ENCODE measurements around a stretch of chr15.

- PRO-cap: unidirectional peak, minus-strand start at chr15:94968300
Measured at GRCh38 chr15:94968074-94968404, 736.7 kb downstream of the MCTP2 start.

- PRO-cap: no peak
Measured at GRCh38 chr15:95259966-95260383, 1028.6 kb downstream of the MCTP2 start.

- PRO-cap: bidirectional peak, plus-strand start at chr15:95304396, minus-strand start at chr15:95304369; unidirectional peak, minus-strand start at chr15:95304732
Measured at GRCh38 chr15:95303737-95305003, 1026.3 kb upstream of the NR2F2 start.

- PRO-cap: no peak
Measured at GRCh38 chr15:95328984-95329941, 1001.2 kb upstream of the NR2F2 start.

DNA sequence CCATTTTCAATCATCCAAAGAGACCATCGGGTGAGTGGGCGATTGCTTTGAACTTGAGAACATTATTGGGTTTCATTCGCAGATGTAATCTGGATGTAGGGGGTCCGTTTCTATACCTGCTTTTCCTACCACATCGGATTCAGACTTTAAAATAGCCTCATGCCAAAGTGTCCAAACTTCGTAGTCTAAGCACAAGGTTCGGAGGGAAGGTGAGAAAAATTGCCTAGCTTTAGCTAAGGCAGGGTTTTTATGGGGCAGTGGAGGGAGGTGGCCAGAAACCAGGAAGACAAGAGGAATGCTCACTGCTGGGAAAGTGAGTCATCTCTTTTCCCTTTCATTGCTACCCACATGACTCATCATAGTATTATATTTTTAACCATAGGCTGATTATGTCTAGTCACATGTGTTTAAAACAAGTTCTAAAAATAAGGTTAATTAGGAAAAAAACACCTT, 773.1 kb upstream of the NR2F2 start:
- PRO-cap: no peak

DNA sequence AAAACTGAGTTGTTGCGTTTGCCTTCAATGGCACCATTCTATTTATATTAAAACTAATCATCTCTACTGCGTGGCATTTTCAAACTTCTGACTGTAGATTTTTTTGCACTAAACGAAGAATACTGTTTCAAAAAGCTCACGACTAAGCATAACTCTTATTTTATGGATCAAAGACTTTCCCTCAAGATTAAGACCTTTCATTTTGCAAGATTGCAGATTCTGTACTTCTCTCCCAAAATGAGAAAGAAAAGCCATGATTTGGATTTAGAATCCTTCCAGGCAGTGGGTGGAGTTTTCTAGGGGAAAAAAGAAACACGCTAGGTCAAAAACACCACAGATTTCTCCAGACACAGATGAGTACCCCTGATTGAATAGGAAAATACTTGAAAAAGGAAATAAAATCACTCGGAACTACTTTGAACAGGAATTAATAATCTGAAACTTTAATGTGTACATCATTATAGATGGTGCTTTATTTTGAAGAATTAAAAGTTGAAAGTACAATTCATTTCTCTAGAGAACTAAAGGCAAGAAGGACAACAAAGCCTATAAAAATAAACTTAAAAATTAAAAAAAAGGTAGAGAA, 617.1 kb upstream of the NR2F2 start:
- PRO-cap: no peak

- PRO-cap: unidirectional peak, plus-strand start at chr15:96171588
Measured at GRCh38 chr15:96171093-96171736, 159.3 kb upstream of the NR2F2 start.

GRCh38 chr15:96241429-96241825, 89.1 kb upstream of the NR2F2 start:
- PRO-cap: no peak

DNA sequence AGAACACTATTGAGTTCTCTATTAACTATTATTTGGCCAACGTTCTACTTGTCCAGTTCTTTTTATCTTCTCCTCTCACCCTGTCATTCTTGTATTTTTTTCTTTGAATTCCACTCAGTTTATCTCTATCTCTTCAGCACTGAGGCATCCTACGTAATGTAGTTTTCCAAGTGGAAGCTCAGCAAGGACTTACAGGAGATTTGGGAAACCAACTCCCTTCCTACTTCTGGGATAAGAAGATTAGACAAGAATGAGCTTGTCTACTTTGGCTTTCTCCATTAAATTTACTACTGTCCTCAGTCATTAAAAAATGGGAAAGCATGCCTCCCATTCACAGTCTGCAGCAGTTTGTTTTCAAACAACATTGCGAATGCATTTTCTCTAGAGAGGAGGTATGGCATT, 21.3 kb upstream of the NR2F2 start:
- PRO-cap: no peak

- PRO-cap: no peak
Measured at GRCh38 chr15:96334848-96335846, 4.6 kb downstream of the NR2F2 start.

DNA sequence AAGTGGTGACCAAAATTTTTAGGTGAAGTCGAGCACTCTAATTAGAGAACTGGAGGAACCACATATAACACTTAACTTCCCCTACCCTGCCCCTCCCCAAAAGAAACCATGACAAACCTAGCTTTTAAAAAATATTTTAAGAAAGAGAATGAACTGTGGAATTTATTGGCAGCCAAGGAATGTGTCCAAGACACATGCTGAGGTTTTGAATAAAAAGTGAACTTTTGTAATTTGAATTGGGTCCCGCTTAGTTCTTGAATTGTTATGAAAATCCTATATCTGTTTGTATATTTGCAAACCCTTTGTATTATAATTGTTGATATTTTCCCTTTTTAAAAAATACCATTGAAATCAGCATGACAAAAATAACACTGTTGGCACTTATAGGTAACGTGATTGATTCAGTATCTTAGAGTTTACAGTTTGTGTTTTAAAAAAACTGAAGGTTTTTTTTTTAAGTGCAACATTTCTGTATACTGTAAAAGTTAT, 7.8 kb downstream of the NR2F2 start:
- PRO-cap: no peak

DNA sequence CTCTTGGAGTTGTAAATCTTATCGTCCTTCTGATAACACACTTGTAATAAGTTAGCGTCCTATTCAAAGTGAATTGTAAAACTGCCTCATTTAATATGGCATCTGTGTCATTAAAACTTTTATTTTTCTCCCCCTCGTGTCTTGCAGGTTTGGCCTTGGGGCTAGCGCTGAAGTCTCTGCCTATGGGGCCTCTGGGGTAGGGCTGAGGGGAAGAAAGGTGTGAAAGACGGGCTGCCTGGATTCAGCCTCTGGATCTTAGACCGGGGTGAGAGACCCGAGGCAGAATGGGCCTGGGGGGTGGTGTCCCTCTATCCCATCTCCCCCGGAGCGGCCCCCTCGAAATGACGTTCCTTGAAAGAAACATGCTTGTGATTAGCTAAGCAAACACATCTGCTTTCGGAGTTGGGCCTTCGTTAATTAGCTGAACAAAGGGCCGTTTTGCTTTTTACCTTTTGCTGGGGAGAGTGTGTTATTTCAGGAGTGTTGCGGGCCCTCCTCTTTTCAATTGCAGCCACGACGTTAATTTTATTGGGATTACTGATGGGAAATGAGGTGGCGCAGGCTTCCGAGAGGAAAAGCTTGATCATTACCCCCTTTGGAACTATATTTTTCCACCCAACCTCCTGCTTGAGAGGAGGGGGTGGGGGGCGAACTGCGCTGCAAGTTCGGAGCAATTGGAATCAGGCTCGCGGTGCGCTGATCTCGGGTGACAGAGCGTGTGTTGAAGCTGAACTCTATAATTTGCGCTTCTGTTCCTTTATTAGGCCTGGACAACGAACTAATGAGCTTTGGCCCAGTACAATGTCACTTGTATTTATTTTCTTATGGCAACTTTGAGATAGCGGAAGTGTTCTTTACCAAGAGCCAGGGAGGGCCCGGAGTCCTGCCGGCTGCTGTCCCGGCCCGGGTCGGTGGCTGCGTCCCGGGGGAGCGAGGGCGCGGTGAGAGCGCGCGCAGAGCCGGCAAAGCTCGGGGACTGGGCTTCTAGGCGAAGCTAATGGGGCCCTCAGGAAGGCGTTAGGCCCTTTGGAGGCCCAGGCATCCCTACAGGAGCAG, 12.6 kb downstream of the NR2F2 start:
- PRO-cap: bidirectional peak, plus-strand start at position 678 of the sequence, minus-strand start at position 507 of the sequence; bidirectional peak, plus-strand start at position 944 of the sequence, minus-strand start at position 783 of the sequence

GRCh38 chr15:96353165-96353523, 22.6 kb downstream of the NR2F2 start:
- PRO-cap: bidirectional peak, plus-strand start at chr15:96353256, minus-strand start at chr15:96353047

GRCh38 chr15:96491709-96492529, 161.4 kb downstream of the NR2F2 start:
- PRO-cap: no peak

DNA sequence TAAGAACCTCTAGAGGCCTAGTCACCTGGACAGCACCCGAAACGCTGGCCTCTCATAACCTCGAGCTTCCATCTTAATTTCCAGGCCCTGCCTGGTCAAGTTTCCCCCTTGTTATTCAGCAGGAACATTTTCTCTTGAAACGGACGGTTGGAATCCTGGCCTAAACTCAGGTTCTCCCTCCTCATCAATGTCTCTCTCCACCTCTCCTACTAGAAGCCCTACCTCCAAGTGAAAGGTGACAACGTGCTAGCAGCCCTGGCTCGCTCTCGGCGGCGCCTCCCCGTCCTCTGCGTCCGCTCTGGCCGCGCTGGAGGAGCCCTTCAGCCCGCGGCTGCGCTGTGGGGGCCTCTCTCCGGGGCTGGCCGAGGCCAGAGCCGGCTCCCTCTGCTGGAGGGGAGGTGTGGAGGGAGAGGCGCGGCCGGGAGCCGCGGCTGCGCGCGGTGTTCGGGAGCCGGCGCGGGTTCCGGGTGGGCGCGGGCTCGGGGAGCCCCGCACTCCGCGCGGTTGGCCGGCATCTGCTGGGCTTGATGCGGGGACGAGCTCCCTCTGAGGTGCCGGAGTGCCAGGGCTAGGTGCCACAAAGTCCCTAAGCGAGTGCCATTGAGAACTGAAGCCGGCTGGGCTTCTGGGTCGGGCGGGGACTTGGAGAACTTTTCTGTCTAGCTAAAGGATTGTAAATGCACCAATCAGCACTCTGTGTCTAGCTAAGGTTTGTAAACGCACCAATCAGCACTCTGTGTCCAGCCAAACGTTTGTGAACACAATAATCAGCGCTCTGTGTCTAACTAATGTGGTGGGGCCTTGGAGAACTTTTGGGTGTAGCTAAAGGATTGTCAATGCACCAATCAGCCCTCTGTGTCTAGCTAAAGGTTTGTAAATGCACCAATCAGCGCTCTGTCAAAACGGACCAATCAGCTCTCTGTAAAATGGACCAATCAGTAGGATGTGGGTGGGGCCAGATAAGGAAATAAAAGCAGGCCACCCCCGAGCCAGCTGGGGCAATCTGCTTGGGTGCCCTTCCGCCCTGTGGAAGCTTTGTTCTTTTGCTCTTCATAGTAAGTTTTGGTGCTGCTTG, 84.8 kb upstream of the ARRDC4 start:
- PRO-cap: bidirectional peak, plus-strand start at position 404 of the sequence, minus-strand start at position 289 of the sequence

DNA sequence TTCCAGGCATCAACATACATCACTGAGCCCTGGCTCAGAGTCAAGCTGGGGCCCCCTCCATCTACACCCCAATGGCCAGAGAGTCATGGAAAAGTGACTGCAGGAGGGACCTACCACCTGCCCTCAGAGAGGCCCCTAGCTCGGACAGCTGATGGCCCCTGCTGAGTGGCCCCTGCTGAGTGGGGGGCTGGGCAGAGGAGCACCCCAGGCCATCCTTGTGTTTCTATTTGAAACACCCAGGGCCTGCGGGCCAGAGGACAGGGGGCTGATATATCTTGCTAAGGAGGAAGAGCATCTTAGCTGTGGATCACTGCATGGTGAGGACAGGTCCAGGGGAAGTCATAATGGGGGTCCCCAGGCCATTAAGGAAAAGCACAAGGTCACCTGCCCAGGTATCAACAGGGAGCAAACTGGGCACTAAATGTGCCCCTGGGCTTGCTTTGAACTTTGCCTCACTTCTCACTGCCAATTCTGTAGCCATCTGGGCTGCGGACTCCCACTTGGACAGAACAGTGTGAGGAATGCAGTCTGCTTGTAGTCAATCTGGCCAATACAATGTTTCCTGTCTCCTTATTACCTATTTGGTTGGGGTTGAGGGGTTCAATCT, 21.1 kb downstream of the ARRDC4 start:
- PRO-cap: no peak

GRCh38 chr15:98016327-98016798, 55.9 kb downstream of the ARRDC4 start:
- PRO-cap: no peak

DNA sequence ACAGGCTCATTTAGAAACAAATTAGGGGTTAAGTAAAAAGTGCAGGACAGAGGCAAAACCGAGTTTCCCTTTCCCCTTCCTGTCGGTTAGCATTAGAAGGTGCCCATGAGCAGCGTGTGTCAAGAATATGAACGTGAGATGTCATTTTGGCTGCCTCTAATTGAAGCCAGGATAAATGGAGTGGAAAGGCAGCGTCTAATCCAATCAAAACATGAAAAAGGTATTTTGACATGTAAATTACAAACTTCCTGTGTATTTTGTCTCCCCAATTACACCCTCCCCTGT, 199.9 kb downstream of the ARRDC4 start:
- PRO-cap: no peak

DNA sequence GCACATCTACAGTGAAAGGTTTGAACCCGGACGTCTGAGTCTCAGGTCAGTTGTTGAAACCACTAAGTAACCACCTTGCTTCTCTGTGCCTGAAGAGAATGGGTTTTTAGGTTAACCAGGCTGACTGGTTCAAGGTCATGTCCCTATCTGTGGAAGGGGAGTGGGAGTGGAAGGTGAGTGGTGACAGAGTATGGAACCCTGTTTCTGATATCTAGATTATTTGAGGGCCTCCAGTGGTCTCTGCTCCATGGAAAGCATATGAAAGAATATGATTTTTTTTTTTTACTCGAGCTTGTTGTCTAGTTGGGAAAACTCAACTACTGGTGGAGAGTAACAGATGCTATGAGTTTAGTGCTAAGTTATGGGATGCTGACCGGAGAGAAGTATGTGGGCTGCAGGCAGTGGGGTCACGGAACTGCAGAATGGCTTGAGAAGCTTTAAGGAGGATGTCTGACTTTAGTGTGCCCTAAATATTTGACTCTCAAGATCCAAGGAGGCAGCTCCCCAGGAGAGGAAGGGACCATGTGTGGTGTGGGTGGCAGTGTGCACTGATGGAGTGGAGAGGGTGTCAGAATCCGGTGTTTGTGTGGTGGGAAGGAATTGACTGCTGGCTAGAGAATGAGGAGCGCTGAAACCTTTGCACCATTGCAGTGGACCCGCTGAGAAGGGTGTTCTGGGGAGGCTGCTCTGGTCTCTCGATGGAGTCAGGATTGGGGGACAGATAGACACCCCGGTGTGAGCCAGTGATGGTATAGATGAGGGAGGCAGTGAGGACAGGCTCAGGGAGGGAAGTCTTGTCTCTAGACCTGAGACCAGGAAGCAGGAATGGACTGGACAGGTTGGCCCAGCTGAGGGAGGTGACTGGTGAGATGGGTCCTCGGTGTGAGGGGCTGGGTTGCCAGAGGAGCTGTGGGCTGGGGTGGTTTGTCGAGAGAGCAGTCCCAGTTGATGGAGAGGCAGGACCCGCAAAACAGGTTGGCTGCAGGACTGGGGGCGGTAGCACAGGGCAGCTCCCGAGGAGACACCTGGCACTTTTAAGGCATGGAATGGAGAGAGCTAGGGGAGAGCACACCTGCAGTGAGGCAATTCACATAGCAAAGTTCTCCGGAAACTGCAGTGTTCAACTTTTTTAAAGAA, 14.3 kb downstream of the IGF1R start:
- PRO-cap: no peak

DNA sequence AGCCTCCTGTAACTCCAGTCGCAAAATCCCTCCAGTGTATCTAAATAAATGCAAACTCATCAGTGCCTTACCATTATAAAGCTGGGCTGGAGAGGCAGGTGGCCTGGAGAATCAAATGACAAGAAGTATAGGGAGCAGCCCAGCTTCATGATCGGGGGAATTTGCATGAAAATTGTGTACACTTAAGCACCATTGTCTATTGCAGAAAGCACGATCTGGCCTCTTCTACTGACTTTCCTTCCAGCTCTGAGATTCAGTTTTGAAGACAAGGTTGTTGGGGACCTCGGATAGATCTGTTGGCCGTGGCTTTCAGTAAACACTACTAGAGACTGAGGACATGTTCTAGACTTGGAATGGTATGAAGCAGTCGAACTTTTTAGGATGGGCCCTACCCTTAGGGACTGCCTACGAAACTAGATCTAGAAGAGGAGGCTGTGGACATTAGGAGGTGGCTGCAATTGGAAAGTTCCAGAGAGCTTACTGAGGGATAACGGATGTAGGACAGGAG, 71.8 kb downstream of the IGF1R start:
- PRO-cap: no peak